ENCODE results near the gene ANO2.

GRCh38 chr12:5499978-5500654 lies 68.2 kb downstream of the NTF3 start:
- PRO-cap: no peak
- RAMPAGE, long total RNA, 4 experiments: no peak in any of the 4 experiments

DNA sequence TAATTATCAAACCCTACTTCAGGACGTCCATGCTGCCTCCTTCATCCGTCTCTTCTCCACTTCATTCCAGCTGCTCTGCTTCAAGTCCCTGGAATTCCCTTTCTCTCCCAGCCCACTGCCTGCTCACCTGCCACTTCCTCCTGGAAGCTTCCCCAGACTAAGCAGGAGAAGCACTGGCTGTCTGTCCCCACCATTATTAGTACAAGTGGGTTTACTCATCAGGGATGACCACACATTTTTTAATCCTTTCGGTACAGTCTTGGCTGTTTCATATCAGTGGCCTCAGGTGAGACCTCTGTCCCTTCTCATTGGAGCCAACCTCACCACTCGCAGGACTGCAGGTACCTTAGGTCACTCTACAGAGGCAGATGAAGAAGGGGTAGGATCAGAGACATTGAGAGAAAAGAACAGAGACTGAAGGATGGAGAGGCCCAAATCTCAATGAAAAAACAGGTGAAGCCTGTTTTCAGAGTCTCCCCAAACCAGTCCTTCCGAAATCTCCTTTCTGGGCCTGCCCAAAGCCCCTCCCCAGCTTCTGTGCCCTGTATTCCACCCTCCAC lies 18.0 kb downstream of the ANO2 start:
- PRO-cap: no peak
- RAMPAGE, long total RNA, 4 experiments: no peak in any of the 4 experiments

DNA sequence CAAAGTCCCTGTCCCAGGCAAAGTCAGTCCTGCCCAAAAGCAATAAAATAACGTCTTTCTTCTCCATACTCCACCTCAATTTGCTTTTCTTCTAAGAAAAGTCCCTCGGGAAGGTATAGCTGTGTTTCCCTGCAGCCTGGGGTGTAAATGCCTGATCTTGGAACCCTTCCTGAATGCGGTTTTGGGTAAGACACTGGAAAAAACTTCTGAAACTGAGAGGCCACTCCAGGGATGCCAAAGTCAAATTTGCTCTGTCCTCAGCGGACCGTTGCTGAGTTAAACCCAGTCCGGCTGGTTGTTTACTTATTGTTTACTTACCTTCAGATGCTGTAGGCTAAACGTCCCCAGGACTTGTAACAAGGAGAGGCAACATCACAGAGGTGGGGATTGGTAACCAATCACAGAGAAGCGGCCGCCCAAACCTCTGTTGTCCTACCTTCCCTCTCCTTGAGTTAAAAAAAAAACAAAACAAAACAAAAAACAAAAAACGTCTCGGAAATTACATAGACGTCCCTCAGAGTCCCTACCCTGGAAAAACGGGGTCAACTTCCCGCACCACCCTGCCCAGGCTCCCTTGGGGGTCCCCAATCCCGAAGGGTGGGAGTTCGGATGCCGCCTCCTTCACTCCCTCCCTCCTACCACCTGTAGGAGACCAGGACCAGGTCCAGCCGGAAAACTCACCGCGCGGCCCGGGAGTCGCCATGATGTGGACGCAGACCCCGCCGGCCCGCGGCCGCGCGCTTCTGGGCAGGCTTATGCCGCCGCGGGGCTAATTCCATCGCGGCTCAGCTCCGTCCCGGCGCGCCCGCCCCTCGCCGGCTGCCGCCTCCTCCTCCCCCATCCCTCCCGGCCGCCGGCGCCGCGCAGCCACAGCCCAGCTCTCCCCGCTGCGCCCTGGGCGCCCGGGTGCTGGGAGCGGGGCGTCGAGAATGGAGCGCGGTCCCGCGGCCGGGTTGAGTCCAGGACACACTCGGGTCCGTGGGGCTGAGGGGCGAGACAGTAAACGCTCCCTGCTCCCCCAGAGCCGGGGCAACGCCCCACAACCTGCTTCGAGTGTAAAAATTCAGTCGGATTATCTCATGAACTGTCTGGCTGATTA lies at the start of gene ANO2:
Gene ANO2 (minus strand): TSS at position 745 of the 1,099 bp plus-strand sequence.
- PRO-cap: no peak
- RAMPAGE, long total RNA, 4 experiments: no peak in any of the 4 experiments

GRCh38 chr12:6069213-6069958 lies 55.1 kb downstream of the VWF start:
- PRO-cap: no peak
- RAMPAGE, long total RNA, 4 experiments: no peak in any of the 4 experiments

GRCh38 chr12:6073303-6073838 lies 51.1 kb downstream of the VWF start:
- PRO-cap: no peak
- RAMPAGE, long total RNA, 4 experiments: no peak in any of the 4 experiments

GRCh38 chr12:6074900-6075486 lies 49.5 kb downstream of the VWF start:
- PRO-cap: no peak
- RAMPAGE, long total RNA, 4 experiments: no peak in any of the 4 experiments

GRCh38 chr12:6088956-6089484 lies 35.5 kb downstream of the VWF start:
- PRO-cap: no peak
- RAMPAGE, long total RNA, 4 experiments: no peak in any of the 4 experiments

DNA sequence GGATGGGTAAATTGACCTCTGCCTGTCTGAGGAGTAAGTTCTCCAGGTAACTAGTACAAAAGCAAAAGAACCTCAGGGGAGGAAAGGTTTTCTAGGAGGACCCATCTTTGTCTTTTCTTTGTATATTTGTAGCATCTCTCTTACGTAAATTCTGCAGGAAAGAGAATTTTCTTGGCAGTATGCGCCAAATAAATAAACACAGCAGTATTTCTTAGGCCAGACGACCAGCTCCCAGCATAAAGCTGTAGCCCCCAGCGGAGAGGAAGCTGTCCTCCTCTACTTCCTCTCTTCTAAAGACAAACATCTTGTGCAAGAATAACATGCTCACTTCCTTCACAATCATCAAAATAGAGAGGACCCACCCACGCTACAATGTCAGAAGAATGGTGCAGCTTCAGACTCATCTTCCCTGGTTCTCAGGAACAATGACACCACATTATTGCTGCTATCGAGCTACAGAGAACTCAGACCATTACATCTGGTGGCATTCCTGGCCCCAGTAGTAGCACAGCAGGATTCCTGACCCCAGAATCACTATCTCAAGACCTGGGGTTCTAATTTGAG lies 16.5 kb upstream of the VWF start:
- PRO-cap: no peak
- RAMPAGE, long total RNA, 4 experiments: no peak in any of the 4 experiments

DNA sequence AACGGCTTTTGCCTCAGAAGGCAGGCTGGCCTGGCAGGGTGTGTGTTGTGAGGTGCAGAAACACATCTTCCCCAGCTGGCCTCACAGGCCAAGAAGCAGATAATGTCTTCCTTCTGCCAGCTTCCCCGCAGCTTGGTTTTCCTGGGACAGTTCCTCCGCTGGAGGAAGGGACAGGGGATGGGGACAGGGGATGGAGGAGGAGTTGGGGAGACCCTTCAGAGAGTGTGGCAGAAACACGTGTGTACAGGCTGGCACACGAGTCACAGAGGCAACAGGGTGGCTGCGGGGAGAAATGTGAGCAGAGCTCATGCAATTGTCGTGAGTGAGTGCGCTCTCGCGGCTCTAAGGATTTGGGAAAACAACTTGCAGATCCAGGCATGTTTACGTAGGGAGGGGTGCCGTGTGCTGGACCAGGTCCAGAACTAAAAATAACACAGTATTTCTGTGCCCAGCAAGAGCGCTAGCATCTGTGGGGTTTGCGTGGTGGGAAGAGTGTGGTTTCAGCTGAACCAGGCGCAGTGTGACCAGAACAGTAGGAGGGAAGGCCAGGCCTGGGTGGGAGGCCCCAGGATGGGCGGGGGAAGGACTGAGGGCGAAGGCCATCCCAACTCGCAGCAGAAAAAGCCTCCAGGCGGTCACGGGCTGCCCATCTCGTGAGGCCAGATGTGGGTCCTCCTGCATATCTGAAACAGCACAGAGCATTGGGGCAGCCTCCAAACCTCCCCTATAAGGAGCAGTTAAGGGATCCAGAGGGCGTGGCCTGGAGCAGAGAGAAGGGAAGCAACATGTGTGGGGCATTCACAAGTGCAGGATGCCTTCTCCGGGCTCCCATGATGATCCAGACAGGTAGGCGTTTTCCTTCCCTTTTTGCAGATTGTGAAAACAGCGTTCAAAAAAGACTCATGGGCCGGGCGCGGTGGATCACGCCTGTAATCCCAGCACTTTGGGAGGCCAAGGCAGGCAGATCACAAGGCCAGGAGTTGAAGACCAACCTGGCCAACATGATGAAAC lies 18.0 kb upstream of the CD9 start:
- PRO-cap: no peak
- RAMPAGE, long total RNA, 4 experiments: no peak in any of the 4 experiments

- PRO-cap: no peak
- RAMPAGE, long total RNA, 4 experiments: no peak in any of the 4 experiments
These were observed 6.3 kb upstream of the CD9 start for GRCh38 chr12:6193874-6194284.

DNA sequence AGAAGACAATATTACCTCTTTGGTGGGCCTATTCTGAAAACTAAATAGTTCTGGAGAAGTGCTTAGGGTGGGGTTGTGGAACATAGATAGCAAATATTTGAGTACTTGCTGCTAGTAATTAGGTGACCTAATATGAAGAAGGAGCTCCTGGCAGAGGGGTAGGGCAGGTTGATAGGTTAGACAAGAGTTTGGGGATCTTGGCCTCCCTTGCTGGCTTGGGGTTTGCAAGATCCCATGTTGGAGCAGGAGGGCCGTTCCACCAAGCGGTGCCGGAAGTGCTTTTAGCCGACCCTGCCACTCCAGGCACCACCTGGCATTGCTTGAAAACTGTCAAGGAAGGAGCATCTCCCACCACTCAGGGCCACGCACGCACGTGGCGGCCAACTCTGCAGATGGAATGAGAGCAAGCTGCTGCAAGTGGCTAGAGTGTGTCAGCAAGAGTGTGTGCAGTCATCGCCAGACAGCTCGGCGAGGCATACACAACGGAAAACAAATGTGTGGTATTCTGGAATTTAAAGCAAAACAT lies 11.0 kb downstream of the CD9 start:
- PRO-cap: no peak
- RAMPAGE, long total RNA, 4 experiments: no peak in any of the 4 experiments

DNA sequence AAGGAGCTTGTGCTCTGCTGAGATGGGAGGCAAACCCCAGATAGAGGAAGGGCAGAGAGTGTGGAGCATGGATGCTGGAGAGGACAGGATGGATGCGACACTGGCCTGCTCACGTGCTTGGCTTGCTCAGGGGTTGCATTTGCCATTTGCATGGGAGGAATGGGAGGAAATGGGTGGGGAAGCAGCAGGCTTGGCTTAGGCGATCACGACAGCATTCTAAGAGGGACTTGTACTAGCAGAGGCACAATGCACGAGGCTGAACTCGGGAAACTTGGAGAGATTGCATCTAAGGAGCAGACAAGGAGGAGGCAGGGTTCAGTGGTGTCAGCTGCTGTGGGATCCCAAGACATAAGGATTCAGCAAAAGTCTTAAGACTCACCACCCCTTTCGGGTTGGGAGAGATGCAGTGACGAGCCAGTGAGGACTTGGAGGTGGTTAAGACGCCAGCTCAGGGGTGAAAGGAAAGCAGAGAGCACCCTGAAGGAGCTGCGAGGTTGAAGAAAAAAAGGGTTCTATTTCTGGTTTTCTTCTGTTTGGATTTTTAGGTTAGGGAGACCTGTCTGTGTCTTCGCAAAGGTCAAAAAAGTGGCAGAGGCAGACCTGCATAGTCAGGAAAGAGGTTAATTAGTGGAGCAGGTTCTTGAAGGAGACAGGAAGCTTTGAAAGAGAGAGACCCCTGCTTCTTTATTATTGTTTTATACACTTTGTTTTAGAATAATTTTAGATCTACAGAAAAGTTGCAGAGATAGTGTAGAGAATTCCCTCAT lies 20.0 kb downstream of the CD9 start:
- PRO-cap: no peak
- RAMPAGE, long total RNA, 4 experiments: no peak in any of the 4 experiments

GRCh38 chr12:6221875-6222872 lies 22.0 kb downstream of the CD9 start:
- PRO-cap: no peak
- RAMPAGE, long total RNA, 4 experiments: no peak in any of the 4 experiments

GRCh38 chr12:6225288-6225619 lies 25.1 kb downstream of the CD9 start:
- PRO-cap: no peak
- RAMPAGE, long total RNA, 4 experiments: no peak in any of the 4 experiments

DNA sequence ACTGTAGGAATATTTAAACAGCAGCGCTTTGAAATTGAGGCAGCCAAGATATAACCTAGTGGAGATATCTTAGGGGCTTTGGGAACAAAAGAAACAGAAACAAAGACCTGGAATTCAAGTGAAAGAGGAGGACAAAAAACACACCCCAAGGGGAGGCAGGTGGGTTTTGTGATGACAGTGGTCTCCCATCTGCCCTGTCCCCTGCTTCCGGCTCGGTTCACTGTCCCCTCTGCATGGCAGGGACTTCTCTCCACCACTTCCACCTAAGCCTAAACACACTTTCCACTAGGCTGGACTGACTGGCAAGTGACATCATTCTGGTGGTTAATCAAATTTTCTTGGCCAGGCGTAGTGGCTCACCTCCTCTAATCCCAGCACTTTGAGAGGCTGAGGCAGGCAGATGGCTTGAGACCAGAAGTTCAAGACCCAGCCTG lies 11.8 kb downstream of the PLEKHG6 start:
- PRO-cap: no peak
- RAMPAGE, long total RNA, 4 experiments: no peak in any of the 4 experiments

GRCh38 chr12:6336550-6336960 lies 5.3 kb downstream of the TNFRSF1A start:
- PRO-cap: no peak
- RAMPAGE, long total RNA, 4 experiments: start-site peak on the plus strand in 2 of 4 experiments, at chr12:6336745-6336894 at its widest, 5 to 24 reads per replicate

DNA sequence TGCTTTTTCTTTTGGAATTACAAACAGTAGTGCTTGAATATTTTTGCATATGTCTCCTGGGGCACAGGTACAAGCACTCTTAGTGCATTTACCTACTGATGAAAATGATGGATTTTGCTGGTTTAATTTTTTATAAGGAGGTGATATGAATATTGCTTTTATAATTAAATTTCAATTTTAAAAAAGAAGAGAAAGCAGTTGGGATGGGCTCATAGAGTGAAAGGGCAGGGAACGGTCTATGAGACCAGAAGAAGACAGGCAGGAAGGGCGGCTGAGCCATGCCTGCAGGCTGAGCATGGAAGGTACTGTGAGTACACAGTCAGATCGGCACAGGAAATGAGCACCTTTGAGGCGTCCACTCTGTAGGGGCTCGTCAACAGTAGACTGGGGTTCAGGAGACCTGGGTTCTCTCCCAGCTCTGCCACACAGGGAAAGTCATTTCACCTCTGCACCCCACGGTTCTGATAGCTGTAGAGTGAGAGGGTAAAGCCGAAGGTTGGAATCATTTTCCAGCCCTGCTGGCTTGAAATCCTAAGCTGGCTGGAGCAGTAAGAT lies 10.7 kb upstream of the CD27 start:
- PRO-cap: no peak
- RAMPAGE, long total RNA, 4 experiments: no peak in any of the 4 experiments

GRCh38 chr12:6468896-6469614 lies 1.4 kb downstream of the VAMP1 start:
- PRO-cap: no peak
- RAMPAGE, long total RNA, 4 experiments: no peak in any of the 4 experiments

DNA sequence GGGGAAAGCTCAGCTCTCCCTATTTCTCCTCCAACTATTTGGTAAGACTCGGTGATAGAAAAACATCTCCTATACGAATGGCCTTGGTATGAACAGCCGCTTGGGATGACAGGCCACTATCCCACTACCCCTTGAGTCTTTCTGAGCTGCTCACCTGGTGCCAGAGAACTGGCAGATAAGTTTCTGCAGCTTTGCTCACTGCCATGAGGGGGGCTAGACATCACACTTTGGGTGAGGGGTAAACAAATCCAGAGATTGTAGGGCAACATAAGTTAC lies 709 bp downstream of the VAMP1 start:
- PRO-cap: no peak
- RAMPAGE, long total RNA, 4 experiments: no peak in any of the 4 experiments

GRCh38 chr12:6578398-6579052 lies 10.4 kb upstream of the NOP2 start:
- PRO-cap: no peak
- RAMPAGE, long total RNA, 4 experiments: no peak in any of the 4 experiments